Liver (tissue), 9 donors: ENCODE measurements around a stretch of chr7.

DNA sequence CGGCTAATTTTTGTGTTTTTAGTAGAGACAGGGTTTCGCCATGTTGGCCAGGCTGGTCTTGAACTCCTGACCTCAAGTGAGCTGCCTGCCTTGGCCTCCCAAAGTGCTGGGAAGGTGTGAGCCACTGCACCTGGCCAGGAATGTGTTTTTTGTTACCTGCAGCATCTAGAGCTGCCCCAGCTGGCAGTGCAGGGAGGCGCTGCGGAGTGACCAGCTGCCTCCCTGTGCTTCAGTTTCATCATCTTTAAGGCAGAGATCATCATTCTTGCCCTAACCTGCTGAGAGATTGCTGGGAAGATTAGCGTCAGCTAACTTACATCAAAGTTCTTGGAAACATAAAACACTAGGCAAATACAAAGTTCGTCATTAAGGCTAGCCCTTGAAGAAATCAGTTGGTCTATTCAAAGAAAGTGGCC is 2.3 kb downstream of the ZNF282 start:
- PRO-cap, 5 experiments = no peak in any of the 5 experiments
- RAMPAGE, long total RNA, 2 experiments = no peak in any of the 2 experiments
- RRBS = no CpG with 5 or more reads among the region's 6 CpGs

DNA sequence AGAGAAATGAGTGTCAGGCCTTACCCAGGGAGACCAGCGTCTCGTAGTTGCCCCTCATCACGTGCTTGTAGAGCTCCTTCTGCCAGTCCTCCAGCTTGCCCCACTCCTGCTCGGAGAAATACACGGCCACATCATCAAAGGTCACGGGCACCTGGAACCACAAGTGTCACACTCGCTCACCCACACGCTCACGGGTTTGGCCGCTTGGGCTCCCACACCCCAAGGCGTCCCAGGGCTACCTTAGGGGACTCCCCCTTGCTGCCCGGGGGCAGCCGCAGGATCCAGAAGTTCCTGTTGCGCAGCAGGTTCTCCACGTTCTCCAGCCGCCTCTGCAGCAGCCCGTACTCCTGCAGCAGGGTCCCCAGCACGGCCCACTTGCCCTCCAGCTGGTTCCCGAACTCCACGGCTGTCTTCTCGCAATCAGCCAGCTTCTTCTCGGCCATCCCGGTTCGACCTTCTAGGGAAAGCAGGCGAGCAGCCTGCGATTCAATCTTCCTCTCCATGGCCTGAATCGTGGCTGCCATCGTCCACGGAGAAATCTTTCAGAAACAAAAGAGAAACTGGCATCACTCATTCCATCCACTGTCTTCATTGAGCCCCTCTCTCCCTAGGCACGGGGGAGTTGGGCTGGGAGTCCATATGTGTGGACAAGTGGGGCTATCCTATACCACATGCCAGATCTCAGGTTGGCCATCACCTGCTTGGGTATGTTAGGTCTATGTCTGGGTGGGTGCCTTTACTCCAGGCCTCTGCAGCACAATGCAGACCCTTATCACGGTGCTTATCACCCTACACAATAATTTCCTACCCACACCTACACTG is 3.4 kb downstream of the ZNF746 start:
- PRO-cap, 5 experiments = no peak in any of the 5 experiments
- RAMPAGE, long total RNA, 2 experiments = no peak in any of the 2 experiments
- RRBS = no CpG with 5 or more reads among the region's 31 CpGs

GRCh38 chr7:149548435-149549440 is 51.1 kb upstream of the ZNF746 start:
- PRO-cap, 5 experiments = no peak in any of the 5 experiments
- RAMPAGE, long total RNA, 2 experiments = no peak in any of the 2 experiments
- RRBS = no CpG with 5 or more reads among the region's 16 CpGs

DNA sequence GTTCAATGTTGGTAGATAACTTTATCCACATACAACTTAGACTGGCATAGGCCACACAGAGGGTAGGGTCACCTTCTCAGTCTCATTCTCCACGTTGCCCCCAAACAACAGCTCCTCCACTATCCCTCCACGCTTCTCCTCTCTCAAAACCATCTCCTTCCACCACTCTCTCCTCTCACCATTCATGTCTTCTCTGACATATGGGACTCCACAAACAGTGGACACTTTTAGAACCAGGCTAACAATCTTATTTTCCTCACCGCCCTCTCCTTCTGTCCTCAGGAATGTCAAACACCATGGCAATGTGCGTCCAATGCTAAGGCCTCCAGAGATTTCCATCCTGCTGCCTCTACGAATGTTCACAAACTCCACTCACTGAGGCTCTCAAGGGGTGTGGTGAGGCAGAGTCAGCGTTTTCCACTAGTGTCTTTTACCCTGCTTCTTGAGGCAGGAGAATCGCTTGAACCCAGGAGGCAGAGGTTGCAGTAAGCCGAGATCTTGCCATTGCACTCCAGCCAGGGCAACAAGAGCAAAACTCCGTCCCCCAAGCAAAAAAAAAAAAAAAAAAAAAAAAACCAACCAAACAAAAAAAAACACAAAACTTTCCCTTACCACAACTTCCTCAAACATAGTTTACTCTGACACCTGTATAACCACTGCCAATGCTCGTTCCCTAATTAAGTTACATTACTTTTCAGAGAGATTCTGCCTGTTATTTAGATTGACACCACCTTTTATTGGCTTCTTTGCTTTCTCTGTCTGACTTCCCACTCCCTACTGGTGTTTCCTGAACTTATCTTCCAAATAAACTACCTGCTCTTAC is 102.0 kb upstream of the ZNF746 start:
- PRO-cap, 5 experiments = no peak in any of the 5 experiments
- RAMPAGE, long total RNA, 2 experiments = no peak in any of the 2 experiments
- RRBS = no CpG with 5 or more reads among the region's 10 CpGs

GRCh38 chr7:149605956-149607020 is 108.5 kb upstream of the KRBA1 start:
- PRO-cap, 5 experiments = no peak in any of the 5 experiments
- RAMPAGE, long total RNA, 2 experiments = no peak in any of the 2 experiments
- RRBS = no CpG with 5 or more reads among the region's 13 CpGs

- PRO-cap, 5 experiments = no peak in any of the 5 experiments
- RAMPAGE, long total RNA, 2 experiments = no peak in any of the 2 experiments
- RRBS = no CpG with 5 or more reads among the region's 22 CpGs
These were observed 89.0 kb upstream of the KRBA1 start for GRCh38 chr7:149625508-149626403.

DNA sequence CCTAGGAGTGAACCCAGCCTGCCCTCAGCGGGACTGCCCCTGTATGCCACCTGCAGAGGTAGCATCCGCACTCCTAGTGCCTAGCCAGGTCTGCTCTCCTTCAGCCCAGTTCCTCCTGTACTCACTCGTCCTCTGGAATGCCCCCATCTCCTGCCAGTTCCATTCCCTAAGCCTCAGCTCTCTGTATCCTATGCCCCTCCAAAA is 8.1 kb upstream of the KRBA1 start:
- PRO-cap, 5 experiments = no peak in any of the 5 experiments
- RAMPAGE, long total RNA, 2 experiments = no peak in any of the 2 experiments
- RRBS = no CpG with 5 or more reads among the region's 3 CpGs

DNA sequence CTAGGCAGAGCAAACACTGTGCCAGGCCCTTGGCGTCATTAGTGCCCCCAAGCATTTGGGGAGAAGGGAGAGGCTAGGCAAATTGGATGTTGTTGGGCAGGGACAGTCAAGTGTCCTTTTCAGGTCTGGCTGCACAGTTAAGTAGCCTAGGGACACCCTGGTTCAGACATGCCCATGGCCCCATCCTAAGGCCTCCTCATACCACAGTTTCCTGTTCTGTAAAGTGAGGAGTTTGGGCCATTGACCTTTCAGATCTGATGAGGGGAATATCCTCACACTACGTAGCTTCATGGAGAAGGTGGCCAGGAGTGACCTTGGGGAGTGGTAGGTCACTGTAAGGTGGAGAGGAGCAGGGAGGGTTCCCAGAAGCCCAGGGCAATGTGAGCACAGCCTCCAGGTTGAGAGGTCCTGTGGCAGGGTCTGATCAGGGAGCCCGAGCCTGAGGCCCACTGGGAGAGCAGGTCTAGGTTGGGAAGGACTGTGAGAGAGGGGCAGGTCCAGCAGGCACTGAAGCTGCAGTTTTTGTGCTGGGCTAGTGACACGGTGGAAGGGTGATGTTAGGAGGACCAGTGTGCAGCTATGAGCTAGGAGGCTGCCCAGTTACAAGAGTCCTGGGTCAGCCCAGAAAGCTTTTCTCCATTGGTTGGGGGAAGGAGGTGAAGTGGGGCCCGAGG is 1.1 kb downstream of the KRBA1 start:
- PRO-cap, 5 experiments = no peak in any of the 5 experiments
- RAMPAGE, long total RNA, 2 experiments = no peak in any of the 2 experiments
- RRBS = no CpG with 5 or more reads among the region's 5 CpGs

- PRO-cap, 5 experiments = no peak in any of the 5 experiments
- RAMPAGE, long total RNA, 2 experiments = no peak in any of the 2 experiments
- RRBS = no CpG with 5 or more reads among the region's 19 CpGs
These were observed 8.6 kb downstream of the KRBA1 start for GRCh38 chr7:149723142-149724044.

GRCh38 chr7:149741691-149741963 is 26.9 kb downstream of the KRBA1 start:
- PRO-cap, 5 experiments = no peak in any of the 5 experiments
- RAMPAGE, long total RNA, 2 experiments = no peak in any of the 2 experiments
- RRBS = no CpG with 5 or more reads among the region's 9 CpGs

- PRO-cap, 5 experiments = no peak in any of the 5 experiments
- RAMPAGE, long total RNA, 2 experiments = no peak in any of the 2 experiments
- RRBS = no CpG with 5 or more reads among the region's 3 CpGs
These were observed 2.8 kb downstream of the ZNF467 start for GRCh38 chr7:149770606-149770882.

DNA sequence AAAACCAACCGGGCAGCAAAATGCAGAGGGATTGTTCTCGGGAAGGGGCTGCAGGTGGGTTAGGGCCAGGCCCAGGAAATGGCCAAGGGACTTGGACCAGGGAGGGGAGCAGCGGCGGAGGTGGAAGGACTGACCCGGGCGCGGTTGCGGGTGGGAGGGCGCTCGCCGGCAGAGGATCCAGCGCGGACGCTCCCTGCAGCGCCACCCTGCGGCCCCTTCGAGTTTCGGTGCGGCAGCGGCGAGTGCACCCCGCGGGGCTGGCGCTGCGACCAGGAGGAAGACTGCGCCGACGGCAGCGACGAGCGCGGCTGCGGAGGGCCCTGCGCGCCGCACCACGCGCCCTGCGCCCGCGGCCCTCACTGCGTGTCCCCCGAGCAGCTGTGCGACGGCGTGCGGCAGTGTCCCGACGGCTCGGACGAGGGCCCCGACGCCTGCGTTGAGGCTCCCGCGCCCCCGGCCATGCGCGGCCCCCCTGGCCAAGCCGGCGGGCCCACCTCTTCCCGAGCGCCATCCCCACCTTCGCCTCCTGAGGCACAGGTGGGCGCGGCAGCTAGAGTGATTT is 16.8 kb upstream of the ZNF467 start:
- PRO-cap, 5 experiments = no peak in any of the 5 experiments
- RAMPAGE, long total RNA, 2 experiments = no peak in any of the 2 experiments
- RRBS = no CpG with 5 or more reads among the region's 66 CpGs

DNA sequence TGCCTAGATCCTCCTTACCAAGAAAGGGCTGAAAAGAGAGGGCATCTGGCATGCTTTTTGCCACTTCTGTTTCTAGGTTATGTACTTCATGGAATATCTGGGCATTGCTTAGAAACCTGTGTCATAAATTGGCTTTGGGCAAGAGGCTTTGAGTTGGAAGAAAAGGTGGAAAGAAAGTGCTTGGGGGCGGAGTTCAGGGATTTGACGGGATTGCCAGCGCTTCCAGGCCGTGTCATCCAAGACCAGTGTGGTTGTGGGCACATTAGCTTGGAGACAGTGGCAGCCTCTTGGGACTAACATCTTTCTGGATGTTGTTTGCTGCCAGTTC is 821 bp downstream of the ZNF862 start:
- PRO-cap, 5 experiments = no peak in any of the 5 experiments
- RAMPAGE, long total RNA, 2 experiments = no peak in any of the 2 experiments
- RRBS = no CpG with 5 or more reads among the region's 4 CpGs

GRCh38 chr7:149865538-149866018 is 8.2 kb upstream of the ATP6V0E2 start:
- PRO-cap, 5 experiments = no peak in any of the 5 experiments
- RAMPAGE, long total RNA, 2 experiments = no peak in any of the 2 experiments
- RRBS = no CpG with 5 or more reads among the region's 5 CpGs

DNA sequence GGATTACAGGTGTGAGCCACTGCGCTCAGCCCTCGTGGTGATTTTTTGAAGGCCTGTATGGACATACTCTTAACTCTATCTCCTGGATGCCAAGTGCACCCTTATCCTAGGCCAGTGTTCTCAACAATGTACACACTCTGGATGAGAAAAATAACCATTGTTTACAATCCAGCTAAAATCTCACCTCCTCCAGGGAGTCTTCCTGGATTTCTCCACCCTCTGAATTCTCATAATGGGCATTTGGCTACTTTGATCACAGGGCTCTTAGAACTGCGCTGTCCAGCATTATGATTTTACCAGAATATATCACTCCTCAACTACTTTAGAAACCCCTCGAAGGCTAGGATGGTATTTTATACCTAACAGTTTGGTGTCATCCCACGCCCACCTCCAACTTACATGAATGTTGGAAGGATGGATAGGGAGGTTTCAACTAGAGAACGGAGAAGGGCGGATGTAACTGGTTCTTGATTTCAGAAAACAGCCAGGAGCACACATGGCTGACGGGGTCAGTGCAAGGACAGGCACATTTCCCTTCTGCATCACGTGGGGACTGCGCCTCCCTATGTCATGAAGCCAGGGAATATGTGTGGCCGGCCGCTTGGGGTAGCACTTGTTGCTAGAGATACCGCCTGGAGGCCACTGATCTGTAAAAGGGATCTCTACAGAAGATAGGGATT is 1.3 kb upstream of the ATP6V0E2 start:
- PRO-cap, 5 experiments = peak in 5 of 5 experiments; most common plus-strand start position 612 of the sequence (in 5)
- RAMPAGE, long total RNA, 2 experiments = no peak in any of the 2 experiments
- RRBS = no CpG with 5 or more reads among the region's 13 CpGs

DNA sequence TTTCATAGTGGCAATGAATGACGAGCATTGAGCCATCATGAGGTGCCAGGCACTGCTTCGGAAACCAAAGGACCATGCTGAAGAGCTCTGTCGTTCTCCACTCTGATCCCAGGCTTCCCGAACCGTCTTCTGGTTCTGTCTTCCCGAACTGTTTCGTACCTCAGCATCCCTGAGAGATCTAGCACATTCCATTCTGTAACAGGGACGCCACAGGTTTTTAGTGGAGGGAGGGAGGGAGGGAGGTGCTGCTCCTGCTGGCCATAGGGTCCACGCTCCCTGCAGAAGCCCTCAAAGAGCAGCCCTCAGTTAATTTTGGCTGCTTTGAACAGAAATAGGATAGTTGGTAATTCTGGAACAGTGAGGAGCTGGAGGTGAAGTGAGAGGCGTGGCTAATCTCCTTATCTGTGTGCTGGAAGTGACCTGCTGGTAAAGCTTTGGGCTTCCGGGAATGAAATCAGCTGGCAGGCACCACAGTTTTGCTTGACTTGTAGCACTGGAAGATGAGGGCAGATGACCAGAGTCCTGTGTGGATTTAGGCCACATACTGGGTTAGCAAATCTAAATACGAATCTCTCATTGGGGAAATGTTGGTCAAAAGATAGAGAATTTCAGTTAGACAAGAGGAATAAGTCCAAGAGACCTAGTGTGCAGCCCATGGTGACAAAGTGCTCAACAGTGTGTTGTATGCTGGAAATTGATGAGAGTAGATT is 10.2 kb downstream of the ATP6V0E2 start:
- PRO-cap, 5 experiments = peak in 2 of 5 experiments; most common plus-strand start position 490 of the sequence (in 1); most common minus-strand start position 314 of the sequence (in 1)
- RAMPAGE, long total RNA, 2 experiments = no peak in any of the 2 experiments
- RRBS = no CpG with 5 or more reads among the region's 12 CpGs

- PRO-cap, 5 experiments = no peak in any of the 5 experiments
- RAMPAGE, long total RNA, 2 experiments = no peak in any of the 2 experiments
- RRBS = 3% methylated on average over 12 of the region's 79 CpGs
These were observed 173.5 kb downstream of the ATP6V0E2 start for GRCh38 chr7:150047028-150047856.

GRCh38 chr7:150048702-150049797 is 175.3 kb downstream of the ATP6V0E2 start:
- PRO-cap, 5 experiments = no peak in any of the 5 experiments
- RAMPAGE, long total RNA, 2 experiments = no peak in any of the 2 experiments
- RRBS = no CpG with 5 or more reads among the region's 76 CpGs

DNA sequence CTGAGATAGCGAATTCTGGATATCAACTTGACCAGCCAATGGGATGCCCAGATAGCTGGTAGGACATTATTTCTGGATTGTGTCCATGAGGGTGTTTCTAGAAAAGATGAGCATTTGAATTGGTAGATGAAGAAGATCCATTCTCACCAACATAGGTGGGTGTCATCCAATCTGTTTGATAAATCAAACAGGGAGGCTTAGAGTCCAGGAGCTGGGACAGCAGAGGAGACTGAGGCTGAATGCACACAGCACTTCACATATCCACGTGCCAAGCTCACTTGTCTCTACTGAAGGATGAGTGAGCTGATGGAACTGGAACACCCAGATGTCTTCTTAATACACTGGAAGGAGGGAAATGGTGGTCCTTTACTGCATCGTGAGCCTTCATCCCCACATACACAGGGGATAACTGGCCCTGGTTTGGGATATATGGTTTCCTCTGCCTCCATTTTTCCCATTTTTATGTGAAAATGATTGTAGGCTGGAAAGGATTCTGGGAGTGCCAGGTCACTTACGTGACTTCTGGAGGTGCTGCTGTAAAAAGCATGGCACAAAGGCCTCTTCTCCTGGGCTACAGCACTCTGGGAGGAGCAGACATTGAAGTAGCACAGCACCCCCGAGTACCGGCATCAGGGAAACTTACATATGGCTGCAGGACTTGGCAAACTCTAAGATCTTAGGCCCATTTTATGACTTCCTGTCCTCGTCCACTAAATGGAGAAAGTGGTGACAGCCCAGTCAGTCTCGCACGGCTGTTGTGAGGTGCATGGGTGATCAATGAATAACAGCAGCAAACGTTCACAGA is 205.1 kb downstream of the ATP6V0E2 start:
- PRO-cap, 5 experiments = no peak in any of the 5 experiments
- RAMPAGE, long total RNA, 2 experiments = no peak in any of the 2 experiments
- RRBS = no CpG with 5 or more reads among the region's 10 CpGs

GRCh38 chr7:150329389-150330202 is 6.3 kb upstream of the ACTR3C start:
- PRO-cap, 5 experiments = no peak in any of the 5 experiments
- RAMPAGE, long total RNA, 2 experiments = no peak in any of the 2 experiments
- RRBS = no CpG with 5 or more reads among the region's 19 CpGs